T47D (cell line): ENCODE measurements around a stretch of chr11.

- RRBS: no CpG with 5 or more reads among the region's 1 CpG
Observed at GRCh38 chr11:73072765-73073335, 69.3 kb downstream of the FCHSD2 start.

GRCh38 chr11:73139719-73140154 is 2.4 kb downstream of the FCHSD2 start:
- RRBS: no CpG with 5 or more reads among the region's 1 CpG

GRCh38 chr11:73148855-73149435 is 6.8 kb upstream of the FCHSD2 start:
- RRBS: no CpG with 5 or more reads among the region's 2 CpGs

DNA sequence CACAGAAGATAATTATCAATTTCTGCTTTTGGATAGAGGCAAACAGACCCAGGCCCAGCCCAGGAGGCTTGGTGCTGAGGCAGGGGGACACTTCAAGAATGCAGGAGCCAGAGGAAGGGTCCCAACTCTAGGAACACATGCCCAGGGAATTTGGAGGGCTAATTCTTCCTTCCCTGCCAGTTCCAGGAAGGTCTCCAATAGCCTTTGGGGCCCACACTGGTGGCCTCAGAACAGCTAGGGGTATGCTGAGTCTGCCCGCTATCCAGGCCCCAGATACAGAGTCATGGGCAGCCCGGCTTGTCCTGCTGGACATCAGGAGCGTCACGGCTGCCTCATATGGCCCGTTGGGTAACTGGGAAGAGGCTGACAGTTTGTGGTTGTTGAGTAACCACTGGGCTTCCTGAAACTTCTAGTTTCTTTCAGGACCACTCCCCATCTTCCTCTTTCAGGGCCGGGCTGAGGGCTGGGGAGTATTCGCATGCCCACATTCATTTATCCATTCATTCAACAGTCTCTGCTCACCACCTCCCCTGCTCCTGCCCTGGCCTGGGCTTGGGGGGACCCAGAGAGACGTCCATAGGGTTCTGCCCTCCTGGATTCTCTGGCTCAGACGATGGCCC is 13.5 kb upstream of the P2RY2 start:
- RRBS: no CpG with 5 or more reads among the region's 9 CpGs

DNA sequence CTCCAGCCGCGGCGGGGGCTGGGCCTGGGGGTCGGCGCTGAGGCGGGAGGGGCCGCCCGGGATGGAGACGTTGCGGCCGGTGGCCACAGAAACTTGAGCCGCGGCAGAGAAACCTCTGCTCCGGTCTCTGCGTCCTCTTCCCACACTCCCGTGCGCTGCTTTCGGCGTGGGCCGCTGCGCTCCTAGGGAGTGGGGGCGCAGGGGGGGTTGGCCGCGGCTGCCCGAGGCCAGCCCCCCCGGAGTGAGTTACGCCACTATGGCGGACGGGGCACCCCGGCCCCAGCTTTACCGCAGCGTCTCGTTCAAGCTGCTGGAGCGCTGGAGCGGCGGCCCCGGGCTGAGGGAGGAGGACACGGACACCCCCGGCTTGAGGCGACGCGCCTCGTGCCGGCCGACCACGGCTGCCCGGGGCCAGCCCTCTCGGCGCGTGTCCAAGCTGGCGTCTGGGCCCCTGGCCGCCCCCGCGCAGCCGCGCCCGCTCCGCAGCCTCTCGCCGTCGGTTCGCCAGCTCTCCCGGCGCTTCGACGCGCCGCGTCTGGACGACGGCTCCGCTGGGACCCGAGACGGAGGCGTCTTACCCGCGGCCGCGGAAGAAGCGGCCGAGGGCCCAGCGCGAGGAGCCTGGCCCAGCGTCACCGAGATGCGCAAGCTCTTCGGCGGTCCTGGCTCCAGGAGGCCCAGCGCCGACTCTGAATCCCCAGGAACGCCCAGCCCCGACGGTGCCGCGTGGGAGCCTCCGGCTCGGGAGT is 481 bp downstream of the ARHGEF17 start:
- RRBS: under 1% methylated on average over 35 of the region's 97 CpGs

- RRBS: no CpG with 5 or more reads among the region's 10 CpGs
Observed at GRCh38 chr11:73314378-73315307, 6.6 kb downstream of the ARHGEF17 start.

- RRBS: no CpG with 5 or more reads among the region's 9 CpGs
Observed at GRCh38 chr11:73321527-73322046, 13.5 kb downstream of the ARHGEF17 start.

DNA sequence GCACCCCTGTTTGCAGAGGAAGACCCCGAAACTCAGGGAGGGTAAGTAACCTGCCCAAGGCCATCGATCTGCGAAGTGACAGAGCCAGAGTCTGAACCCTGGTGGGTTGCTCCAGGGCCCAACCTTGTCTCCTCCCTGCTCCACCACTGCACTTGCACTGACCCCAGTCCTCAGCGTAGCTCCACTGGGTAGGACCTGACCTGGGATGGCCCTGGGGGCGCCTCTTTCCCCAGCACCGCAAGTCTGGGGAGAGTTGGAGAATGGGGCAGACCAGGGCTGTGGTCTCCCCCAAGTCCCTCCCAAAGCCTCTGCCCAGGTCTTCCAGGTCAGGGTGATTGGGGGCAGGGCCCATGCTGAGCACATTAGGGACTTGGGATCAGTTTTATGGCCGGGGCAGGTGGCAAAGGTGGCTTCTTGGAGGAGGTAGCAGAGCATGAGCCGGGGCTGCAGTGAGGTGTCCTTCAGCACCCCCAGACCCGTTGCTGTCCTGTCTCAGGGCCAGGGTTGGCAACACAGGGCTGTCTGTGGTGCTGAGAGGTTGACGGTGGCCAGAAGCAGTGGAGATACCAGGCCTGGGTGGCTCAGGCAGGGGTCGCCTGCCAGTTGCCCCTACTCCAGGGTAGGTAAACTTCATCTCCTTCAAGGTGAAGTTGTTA is 5.9 kb downstream of the RELT start:
- RRBS: 86% methylated on average over 1 of the region's 11 CpGs

DNA sequence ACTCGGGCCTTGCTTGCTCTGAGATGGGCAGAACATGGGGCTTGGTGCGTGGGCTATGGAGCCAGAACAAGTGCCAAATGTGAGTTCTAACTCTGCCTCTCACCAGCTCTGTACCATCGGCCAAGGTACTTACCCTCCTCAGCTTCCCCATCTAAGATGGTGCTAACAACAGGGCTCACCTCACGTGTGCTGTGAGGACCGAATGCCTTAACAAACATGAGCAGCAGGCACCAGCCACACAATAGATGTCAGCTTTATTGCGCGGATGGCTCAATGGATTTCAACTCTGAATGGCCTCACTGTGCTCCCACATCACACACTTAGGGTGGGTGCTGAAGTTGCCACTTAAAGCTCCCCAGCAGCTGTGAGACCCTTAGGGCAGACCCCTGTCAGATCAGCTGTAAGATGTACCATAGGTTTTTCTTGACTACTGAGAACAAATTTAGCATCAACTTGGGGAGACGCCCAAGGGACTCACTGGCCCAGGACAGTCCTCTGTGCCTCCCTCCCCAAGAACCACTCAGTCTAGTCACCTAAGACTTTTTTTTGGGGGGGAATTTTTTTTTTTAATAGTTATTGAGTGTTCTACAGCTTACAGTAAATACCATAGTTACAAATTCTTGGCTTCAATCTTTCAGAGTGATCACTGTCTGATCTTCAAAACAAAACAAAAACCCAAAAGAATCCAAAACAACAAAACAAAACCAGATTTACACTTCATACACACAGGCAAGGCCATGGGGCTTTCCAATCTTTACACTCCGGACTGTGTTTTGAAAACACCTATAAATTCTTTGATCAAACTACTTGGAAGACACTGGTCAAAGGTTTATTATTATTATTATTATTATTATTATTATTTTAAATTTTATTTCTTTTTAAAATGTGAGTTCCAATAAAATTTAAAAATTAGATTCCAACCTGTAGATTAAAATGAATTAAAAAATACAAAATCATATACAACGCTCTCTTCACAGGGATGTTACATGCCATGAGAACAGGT is 24.4 kb downstream of the RELT start:
- RRBS: no CpG with 5 or more reads among the region's 10 CpGs

DNA sequence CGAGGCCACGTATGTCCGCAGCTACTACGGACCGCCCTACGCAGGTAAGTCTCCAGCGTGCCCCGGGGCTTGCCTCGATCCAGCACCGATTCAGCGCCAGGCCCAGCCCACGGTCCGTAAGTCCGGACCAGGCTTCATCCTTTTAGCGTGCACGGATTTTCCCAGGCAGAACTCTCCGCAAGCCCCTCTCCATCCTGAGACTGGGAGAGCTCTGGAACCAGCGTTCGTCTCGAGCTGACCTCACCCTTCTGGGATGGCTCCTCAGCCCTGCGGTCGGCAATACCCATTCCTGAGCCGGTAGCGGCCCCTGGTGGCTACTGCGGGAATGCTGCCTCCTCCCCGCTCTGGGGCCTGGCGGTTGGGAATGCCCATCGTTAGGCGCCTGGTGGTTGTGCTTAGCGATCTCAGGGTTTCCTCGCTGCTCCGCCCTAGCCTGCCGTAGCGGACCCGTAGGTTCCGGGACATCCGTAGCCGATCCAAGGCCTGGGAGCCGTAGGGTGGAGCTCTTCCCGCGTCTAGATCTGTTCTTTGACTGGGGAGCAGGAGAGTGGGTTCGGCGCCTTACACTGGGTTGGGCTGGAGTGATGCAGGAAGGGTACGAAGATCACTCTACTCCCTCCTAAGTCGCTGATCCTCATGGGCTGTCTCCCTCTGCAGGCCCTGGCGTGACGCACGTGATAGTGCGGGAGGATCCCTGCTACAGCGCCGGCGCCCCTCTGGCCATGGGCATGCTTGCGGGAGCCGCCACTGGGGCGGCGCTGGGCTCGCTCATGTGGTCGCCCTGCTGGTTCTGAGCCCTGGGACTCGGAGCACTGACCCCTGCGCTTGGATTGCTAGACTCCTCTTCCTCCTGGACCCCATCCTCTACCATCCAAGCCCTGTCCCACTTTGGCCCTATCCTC is 14.7 kb downstream of the PLEKHB1 start:
- RRBS: 5% methylated on average over 7 of the region's 60 CpGs

DNA sequence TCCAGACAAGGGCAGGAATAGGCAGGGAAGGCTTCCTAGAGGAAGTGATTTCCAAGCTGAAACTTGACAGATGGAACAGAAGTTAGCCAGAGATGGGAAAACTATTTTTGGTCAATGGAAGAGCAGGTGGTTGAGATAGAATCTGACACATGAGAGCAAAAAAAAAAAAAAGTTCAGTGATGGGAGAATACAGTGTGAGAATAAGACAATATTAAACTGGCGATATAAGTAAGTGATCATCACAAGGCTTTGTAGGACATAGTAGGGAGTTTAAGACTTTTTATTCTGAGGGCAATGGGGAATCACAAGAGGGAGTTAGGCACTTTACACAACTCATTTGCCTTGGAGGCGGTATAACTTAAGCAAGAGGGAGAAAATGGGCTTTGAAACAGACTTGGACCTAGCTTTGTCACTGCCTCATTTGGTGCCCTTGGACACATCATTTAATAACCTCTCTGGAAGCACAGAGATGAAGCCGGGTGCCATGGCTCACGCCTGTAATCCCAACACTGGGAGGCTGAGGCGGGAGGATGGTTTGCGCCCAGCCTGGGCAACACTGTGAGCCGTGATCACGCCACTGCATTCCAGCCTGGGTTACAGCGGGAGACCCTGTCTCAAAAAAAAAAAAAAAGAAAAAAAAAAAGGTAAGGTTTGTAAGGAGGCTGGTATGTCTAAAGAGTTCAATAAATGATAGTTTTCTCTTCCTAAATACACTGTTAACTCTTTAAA is 971 bp downstream of the COA4 start:
- RRBS: no CpG with 5 or more reads among the region's 9 CpGs

- RRBS: no CpG with 5 or more reads among the region's 1 CpG
Observed at GRCh38 chr11:73899034-73899367, 22.2 kb downstream of the PAAF1 start.

GRCh38 chr11:73972688-73973277 is 9.9 kb downstream of the UCP2 start:
- RRBS: no CpG with 5 or more reads among the region's 9 CpGs

DNA sequence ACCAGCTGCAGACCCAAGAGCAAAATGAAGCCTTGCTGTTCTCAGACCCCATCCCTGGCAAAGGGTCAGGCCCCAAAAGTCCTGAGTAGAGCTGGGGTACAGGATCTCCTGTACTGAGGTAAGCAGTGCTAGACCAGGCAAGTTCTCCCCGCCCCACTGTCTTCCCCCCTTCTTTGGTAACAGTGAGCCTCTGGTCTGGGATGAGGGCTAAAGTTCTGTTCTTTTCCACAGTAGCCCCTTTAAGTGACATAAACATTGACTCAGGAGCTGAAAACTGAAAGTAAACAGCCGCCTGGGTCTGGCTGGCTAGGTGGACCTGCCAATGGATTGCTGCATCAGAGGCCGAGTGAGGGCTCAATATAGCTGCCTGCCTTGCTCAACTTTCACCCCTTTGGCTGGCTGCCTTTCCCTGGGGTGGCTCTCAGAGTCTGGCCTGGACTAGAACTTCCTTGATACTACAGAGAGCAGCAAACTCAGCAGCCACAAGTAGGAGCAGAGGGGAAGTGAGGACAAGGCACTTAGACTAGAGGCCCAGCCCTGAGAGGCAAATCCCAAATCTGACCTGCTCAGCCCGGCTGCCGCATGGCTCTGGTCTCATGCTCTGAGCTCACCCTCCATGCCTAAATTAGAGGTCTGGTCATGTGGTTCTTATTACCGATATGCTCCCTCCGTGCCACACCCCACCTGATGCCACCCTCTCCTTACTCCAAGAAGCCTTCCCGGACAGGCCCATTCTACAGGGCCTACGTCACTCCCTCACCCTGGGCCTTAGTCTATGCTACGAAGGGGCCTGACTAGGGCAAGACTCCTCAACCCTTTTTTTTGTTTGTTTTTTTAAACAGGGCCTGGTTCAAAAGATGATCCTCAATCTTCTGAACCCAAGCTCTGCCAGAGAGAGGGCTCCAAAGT is 9.6 kb upstream of the UCP3 start:
- RRBS: no CpG with 5 or more reads among the region's 10 CpGs

GRCh38 chr11:74030537-74031414 is 21.9 kb upstream of the UCP3 start:
- RRBS: no CpG with 5 or more reads among the region's 8 CpGs

GRCh38 chr11:74417451-74417883 is 19.2 kb upstream of the PGM2L1 start:
- RRBS: no CpG with 5 or more reads among the region's 2 CpGs

GRCh38 chr11:74572310-74572854 is 20.0 kb upstream of the POLD3 start:
- RRBS: no CpG with 5 or more reads among the region's 6 CpGs

DNA sequence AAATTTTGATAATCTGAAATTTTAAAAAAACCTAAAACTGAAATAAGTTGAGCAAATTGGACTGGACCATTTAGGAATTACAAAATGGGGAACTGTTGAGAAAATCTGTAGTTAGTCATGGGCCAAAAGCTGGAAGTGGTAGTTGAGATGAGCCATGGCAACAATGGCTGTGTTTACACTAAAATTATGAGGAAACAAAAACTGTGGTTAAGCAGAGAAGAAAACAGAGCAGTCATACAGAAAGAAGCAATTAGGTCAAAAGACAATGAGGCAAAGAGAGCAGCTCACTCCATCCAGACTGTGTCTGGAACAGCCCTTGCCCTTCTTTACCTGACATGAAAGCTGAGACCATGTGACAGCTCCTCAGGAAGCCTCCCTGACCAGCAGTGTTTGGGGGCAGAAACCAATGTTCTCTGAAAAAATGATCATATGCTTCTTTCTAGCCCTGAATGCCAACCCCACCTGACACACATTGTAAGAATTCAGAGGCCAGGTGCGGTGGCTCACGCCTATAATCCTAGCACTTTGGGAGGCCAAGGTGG is 11.2 kb upstream of the POLD3 start:
- RRBS: no CpG with 5 or more reads among the region's 2 CpGs

GRCh38 chr11:74672760-74673950 is 58.1 kb downstream of the CHRDL2 start:
- RRBS: no CpG with 5 or more reads among the region's 15 CpGs